Colon Carcinoma Metastatic in the Brain (tissue), 2 donors: ENCODE data around the genes DEFB126, DEFB128, TCF15, RSPO4 and TMEM74B.

GRCh38 chr20:137548-138068 is 4.8 kb upstream of the DEFB126 start:
- PRO-cap, 2 experiments, result no peak in any of the 2 experiments

- PRO-cap, 2 experiments, result no peak in any of the 2 experiments
These were observed at the start of gene DEFB126 for GRCh38 chr20:142514-142793. Gene DEFB126 (plus strand): TSS chr20:142590.

DNA sequence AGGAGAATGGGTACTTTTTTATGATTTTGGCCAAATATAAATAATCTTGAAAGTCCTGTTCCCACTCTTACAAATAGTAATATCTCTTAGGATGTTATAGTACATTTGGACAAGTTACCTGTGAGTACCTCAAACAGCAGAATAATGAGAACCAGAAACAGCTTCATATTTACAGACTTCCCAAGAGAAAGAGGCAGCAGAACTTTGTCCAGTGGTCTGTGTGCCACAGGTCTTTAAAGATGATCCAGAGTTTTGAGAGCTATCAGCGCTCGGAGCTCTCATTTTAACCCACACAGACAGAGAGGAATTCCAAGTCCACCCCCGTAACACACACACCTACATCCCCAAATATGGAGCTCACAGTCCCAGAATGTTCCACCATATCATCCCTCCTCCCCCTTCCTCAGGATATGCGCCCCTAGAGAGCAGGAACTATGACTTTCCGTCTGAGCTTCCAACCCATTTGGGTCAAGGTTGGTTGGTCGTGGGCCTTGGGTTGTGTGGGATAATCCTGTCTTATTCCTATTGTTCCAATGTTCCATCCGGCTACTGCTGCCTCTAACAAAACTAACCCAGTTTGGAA is at the start of gene DEFB128:
Gene DEFB128 (minus strand): TSS at position 255 of the 583 bp plus-strand sequence.
- PRO-cap, 2 experiments, result no peak in any of the 2 experiments

DNA sequence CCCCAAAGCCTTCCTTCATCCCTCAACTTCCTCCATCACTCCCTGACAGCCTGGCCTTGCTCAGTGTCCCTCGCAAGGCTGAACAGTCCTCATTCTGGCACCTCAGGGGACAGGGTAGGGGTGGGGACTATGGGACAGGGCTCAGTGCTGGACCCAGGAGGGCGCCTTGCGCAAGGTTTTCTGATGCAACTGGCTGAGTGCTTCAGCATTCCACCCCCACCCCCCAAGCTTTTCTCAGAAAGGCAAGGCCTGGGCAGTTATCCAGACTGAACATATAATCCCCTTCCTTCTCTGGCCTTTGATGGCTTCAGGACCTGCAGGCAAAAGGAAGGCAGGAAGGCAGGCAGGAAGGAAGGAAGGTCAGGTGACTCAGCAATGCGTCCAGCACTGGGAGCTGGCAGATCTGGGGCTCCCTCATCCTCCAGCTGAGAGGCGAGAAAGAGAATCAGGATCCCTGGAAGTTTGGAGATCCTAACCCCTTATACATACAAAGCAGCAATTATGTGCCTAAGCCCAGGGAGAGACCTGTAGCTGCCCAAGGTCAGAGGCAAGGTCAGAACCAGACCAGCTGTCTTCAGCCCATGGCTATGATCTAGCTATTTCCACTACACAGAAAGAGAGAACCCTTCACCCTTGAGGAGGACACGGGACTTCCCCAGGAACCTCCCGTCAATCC is 8.6 kb upstream of the TRIB3 start:
- PRO-cap, 2 experiments, result peak in 2 of 2 experiments; most common plus-strand start position 301 of the sequence (in 1); most common minus-strand start position 104 of the sequence (in 2)

GRCh38 chr20:434343-435592 is 26.7 kb downstream of the RBCK1 start:
- PRO-cap, 2 experiments, result no peak in any of the 2 experiments

GRCh38 chr20:460691-461055 is 1.7 kb downstream of the TBC1D20 start:
- PRO-cap, 2 experiments, result no peak in any of the 2 experiments

DNA sequence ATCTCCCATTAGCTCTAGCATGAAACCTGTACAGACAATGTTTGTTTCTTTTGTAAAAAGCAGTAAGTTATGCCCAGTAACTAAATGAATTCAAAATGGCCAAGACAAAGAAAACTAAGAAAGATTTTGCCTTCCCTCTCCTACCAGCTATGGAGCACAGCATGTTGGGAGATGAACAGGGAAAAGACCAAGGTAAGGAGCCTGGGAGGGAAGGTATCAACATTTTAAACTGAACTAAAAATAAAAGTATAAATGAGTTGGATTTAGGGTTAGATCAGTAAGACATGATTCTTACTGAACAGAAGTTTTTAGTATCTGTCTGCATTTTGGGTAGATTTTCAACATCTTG is 20.6 kb upstream of the TBC1D20 start:
- PRO-cap, 2 experiments, result no peak in any of the 2 experiments

- PRO-cap, 2 experiments, result no peak in any of the 2 experiments
These were observed 32.3 kb upstream of the TBC1D20 start for GRCh38 chr20:494377-495379.

- PRO-cap, 2 experiments, result no peak in any of the 2 experiments
These were observed 35.2 kb downstream of the CSNK2A1 start for GRCh38 chr20:508439-508687.

- PRO-cap, 2 experiments, result no peak in any of the 2 experiments
These were observed 790 bp downstream of the TCF15 start for GRCh38 chr20:609214-609824.

DNA sequence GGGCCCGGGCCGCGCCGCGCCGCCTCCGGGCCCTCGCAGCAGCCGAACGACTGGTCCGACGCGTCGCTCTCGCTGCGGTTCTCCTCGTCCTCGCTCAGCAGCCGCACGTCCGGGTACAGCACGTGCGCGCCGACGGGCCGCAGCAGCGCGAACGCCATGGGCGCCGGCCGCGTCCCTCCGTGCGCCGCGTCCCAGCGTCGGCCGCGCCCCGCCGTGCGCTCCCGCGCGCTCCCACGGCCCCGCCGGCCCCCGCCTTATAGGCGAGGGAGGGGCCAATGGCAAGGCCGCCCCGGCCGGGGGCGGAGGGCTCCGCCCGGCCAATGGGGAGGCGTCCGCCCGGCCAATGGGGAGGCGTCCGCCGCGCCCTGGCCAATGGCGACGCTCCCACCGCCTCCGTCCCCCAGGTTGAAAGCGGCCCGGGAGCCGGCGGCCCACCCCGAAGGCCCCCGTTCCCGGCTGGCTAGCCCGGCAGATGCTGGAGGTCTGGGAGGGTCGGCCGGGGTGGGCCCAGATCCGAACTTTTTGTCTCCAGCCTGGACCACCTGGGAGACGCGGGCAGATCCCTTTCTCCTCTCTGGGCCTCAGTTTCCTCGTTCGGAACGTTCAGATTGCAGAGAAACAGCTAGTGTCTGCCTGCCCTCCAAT is at the start of gene TCF15:
Gene TCF15 (minus strand): TSS at position 230 of the 645 bp plus-strand sequence.
- PRO-cap, 2 experiments, result no peak in any of the 2 experiments

DNA sequence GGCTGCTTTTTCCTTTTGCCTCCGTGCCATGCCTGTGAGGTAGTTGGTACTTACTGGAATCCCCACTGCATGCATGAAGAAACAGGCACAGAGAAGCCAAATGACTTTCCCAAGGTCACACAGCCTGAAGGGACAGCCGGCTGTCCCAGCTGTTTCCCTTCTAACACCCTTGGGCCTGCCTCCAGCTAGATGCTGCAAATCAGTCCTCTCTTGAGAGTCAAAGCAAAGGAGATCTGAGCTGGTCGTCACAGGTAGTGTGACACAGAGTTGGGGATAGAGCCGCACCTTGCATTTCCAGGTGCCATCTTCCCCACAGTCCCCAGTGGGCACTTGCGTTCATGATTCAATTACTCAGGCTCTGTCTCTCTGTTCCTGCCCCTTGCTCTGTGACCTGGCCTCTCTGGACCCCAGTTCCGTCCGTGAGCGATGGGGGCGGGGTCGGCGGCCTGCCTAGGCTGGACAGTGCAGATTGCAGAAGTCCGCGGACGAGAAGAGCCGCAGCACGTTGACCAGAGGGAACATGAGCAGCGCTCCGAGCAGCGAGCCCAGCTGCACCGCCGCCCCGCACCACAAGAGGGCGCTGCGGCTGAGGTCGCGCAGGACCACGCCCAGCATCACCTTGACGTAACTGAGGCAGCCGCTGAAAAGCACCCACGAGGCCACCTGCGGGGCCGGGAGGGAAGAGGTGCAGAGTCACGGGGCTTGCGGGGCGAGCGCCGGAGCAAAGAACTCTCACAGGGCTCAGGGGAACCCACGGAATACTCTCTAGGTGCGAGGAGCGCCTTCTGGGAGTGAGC is 7.5 kb downstream of the SLC52A3 start:
- PRO-cap, 2 experiments, result no peak in any of the 2 experiments

- PRO-cap, 2 experiments, result peak in 1 of 2 experiments; most common plus-strand start chr20:772137 (in 1)
These were observed 3.5 kb upstream of the SLC52A3 start for GRCh38 chr20:771620-772337.

DNA sequence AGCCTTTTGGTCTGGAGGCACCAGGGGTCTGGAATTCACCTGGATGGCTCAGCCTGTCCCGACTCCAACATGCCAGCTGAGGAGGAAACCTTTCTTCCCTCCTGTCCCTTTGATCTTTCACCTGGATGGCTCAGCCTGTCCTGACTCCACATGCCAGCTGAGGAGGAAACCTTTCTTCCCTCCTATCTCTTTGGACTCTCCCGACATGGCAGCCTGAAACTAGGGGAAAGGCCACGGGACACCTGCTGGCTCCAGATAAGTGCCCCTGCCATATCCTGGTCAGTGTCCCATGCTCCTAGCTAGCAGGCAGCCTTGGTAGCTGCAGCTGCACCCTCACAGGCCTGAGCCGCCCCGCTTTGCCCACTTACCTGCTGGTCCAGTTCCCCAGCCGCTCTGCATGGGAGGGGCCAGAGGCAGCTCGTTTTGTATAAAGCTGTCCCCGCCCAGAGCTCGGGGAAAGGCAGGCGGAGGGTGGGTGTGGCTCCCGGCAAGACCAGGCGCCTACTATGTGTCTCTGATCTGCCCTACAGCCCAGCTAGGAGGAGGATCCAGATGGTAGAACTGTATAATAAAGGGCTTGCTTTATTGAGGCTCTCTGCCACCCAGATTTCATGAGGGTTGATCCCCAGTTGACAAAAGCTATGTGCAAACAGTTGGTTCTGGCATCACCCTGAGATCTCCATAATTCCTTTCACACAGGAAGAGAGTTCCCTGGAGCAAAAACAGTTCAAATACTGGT is 7.5 kb upstream of the SLC52A3 start:
- PRO-cap, 2 experiments, result peak in 1 of 2 experiments; most common minus-strand start position 71 of the sequence (in 1)

DNA sequence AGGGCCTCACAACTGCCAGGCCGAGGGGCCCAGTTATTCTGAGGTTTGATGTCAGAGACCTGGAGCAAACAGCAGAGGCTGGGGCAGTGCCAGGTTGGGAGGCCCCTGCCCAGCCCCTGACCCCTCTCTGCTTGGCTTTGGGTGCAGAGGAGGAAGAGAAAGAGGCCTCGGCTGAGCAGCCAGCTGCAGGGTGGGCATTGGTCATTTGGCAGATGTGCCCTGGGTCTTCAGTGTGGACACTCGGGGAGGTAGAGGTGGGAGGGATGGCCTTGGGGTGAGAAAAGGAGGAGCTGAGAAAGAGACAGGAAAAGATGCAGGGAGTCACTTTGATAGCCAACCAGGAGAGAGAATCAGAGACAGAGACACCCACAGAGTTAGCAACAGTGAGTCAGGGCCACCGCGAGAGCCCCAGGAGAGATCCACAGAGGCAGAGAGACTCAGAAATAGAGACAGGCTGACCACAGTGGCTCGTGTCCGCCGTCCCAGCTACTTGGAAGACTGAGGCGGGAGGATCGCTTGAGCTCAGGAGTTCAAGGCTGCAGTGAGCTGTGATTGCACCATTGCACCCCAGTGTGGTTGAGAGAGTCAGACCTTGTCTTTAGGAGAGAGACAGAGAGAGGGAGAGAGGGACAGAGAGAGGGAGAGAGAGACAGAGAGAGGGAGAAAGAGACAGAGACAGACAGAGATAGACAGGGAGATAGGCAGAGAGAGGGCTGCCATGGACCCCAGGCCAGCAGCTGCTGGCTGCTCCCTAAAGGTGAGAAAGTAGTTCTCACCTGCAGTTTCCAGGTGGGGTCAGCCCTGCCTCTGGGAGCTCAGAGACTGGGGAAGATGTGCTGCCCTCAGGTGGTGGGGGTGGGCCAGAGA is 4.7 kb downstream of the ANGPT4 start:
- PRO-cap, 2 experiments, result no peak in any of the 2 experiments

- PRO-cap, 2 experiments, result no peak in any of the 2 experiments
These were observed 42.7 kb upstream of the ANGPT4 start for GRCh38 chr20:958736-959243.

DNA sequence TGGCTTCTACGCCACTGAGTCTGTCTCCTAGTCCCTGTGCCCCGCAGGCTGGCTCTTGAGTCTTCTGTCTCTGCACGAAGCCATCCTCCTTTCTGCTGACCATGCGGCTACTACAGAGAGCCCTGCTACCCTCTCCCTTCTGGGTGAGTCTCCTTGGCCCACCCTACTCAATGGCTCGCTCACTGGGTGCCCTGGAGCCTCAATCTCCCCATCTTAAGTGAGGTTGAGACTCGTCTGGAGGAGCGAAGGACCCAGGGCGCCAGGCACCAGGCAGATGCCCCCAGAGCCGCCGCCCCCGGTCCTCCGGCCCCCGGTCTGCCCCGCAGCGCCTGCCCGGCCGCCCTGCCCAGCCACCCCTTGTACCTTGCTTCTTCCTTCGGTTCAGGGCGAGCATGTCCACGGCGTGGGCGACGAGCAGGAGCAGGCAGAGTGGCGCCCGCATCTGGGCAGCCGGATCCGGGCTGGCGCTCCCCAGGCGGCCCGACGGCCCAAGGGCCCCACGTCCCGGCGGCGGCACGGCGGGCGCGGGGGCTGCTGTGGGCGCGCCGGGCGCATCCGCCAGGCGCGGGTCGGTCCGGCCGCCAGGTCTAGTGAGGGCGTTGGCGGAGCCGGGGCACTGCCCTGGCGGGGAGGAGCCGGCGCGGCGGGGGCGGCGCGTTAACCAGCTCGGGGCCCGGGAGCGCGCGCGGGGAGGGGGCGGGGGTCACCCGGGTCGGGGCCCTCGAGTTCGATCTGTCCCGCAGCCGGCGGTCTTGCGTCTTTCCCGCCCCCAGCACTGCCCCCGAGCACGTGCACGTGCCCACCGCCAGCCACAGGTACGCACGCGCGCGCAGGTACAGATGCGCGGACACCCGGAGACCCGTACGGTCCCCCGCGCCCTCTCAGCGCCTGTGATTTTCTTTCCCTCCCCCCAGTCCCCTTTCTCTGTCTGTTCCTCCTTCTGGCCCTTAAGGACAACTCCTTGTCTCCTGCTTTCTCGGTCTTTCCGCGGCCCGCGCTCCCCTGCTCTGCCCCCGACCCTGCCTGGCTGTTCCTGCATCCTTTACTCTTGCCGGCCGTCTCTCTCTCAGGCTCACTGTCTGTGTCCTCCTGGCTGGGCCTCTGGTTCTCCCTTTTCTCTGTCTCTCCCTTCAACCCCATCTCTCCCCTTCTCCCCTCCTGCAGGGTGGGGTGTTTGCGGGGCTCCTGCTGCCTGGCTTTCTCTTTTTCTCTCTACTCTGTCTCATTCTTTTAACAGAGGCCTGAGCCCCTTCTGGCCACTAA is at the start of gene RSPO4:
Gene RSPO4 (minus strand): TSS at position 589 of the 1,263 bp plus-strand sequence.
- PRO-cap, 2 experiments, result no peak in any of the 2 experiments

- PRO-cap, 2 experiments, result peak in 2 of 2 experiments; most common minus-strand start chr20:1118467 (in 2)
These were observed 207 bp upstream of the PSMF1 start for GRCh38 chr20:1118256-1118533.

- PRO-cap, 2 experiments, result peak in 2 of 2 experiments; most common plus-strand start chr20:1184962 (in 2); most common minus-strand start chr20:1185088 (in 1)
These were observed at the start of gene TMEM74B for GRCh38 chr20:1184523-1185762. Gene TMEM74B (minus strand): TSS chr20:1184981.

DNA sequence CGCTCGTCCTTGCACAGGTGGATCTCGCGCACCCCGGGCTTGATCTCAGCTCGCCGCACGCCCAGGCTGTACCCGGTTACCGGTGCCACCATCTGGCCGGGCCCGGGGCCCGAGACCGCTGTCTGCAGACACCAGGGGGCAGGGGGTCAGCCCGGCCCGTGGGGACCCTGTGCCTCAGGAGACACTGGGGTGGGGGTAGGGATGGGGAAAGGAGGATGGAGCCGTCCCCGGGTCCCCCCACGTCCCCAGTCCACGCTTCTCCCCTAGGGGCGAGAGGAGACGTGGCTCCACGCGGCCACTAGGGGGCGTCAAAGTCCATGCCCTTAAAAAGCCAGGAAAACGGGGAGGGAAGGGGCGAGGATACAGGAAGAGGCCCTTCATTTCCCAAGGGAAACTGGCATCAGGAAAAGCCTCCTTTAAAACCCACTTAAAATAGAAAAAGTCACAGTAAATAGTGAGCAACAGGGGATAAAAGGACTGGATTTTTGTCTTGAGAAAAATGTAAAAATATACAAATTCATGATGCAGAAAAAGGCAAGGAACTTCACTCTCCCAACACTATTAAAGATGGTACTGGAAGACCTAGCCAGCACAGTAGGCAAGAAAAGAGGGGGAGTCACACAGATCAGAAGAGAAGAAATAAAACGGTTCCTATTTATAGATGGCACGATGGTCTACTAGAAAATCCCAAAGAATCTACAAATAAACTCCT is 15.4 kb downstream of the SDCBP2 start:
- PRO-cap, 2 experiments, result no peak in any of the 2 experiments